ENCODE measurements around a stretch of chr15.

GRCh38 chr15:101398198-101398912, 91.2 kb downstream of the PCSK6 start:
- PRO-cap: no peak

- PRO-cap: no peak
Observed at GRCh38 chr15:101499907-101500347, 10.4 kb upstream of the PCSK6 start.

- PRO-cap: bidirectional peak, plus-strand start at chr15:101652529, minus-strand start at chr15:101652364; unidirectional peak, minus-strand start at chr15:101652893
Observed at GRCh38 chr15:101652430-101653444, 556 bp upstream of the TM2D3 start.

GRCh38 chr15:101654199-101654913, 2.2 kb upstream of the TM2D3 start:
- PRO-cap: no peak

DNA sequence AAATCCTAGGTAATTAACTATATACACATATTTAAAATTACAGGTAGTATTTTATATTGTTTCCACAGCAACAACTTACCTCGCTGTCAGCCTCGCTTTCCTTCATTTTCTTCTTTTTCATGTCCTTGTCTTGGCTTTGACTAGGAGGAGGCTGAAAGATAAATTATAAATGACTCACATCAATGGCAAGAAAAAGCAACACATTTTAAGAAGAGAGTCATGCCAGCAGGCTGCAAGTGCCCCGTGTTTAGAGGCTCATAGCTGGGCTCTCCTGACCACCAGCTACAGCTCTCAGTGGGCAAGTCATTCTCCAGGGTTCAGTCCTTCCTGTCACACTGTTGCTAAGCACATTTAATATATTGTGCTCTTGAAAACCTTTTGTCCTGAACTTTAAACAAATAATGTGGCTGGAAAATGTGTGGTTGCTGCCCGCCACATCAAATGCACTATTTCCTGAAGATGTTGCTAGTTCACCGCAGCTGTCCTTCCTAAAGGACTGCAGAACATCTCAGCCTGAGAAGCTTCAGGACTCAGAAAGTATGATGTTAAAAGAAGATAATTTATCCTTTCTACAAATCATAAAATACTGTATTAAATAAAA, 1.2 kb downstream of the TARS3 start:
- PRO-cap: no peak